Left lobe of liver (tissue), 1 donor: Measurements from ENCODE around the genes LBHD2 and CKB.

DNA sequence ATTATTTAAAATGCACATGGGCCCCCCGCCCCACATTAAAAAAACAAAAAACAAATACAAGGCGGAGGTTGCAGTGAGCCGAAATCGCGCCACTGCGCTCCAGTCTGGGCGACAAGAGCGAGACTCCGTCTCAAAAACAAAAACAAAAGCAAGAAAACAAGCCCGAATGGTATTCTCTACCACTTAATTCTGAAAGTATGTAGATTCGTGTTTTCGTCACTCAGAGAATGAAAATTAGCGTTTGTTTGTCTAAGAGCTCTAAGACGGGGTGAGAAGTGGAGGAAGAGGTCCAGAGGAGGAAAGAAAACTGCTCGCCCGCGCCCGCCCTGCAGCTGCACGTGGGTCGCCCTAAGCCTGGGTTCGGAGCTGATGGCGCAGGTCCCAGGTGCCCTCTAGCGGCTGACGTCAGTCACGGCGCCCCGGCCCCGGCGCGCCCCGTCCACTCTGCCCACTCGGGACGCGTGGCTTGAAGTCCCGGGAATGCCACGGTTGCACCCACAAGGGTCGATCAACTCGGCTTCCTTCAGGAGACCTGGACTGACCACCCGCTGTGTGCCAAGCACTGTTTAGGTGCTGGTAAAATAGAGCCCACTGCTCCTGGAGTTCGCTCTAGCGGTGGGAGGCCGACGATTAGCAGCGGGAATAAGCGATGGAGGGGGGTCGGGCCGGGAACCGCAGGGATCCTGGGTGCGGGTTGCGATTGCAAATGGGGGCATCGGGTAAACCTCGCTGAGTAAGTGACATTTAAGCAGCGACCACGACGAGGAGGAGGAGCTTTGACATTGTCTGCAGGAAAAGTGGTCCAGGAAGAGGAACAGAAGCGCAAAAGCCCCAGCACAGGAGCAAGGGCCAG is 5.3 kb upstream of the ZNF839 start:
- PRO-cap, result unidirectional peak, minus-strand start at position 309 of the sequence

DNA sequence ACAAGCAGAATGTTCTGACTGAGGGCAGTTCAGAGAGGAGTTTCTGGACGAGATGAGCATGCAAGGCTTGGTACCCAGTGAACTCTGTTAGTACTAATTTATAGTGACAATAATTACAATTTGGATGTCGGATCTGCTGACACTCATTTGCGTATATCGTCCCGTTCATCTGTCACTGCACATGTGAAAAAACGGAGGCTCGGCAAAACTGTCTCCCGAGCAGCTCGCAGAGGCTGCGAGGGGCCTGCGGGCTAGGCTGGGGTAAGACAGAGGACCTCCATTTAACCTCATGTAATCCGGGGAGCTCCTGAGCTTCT is 275 bp downstream of the CINP start:
- PRO-cap, result no peak

DNA sequence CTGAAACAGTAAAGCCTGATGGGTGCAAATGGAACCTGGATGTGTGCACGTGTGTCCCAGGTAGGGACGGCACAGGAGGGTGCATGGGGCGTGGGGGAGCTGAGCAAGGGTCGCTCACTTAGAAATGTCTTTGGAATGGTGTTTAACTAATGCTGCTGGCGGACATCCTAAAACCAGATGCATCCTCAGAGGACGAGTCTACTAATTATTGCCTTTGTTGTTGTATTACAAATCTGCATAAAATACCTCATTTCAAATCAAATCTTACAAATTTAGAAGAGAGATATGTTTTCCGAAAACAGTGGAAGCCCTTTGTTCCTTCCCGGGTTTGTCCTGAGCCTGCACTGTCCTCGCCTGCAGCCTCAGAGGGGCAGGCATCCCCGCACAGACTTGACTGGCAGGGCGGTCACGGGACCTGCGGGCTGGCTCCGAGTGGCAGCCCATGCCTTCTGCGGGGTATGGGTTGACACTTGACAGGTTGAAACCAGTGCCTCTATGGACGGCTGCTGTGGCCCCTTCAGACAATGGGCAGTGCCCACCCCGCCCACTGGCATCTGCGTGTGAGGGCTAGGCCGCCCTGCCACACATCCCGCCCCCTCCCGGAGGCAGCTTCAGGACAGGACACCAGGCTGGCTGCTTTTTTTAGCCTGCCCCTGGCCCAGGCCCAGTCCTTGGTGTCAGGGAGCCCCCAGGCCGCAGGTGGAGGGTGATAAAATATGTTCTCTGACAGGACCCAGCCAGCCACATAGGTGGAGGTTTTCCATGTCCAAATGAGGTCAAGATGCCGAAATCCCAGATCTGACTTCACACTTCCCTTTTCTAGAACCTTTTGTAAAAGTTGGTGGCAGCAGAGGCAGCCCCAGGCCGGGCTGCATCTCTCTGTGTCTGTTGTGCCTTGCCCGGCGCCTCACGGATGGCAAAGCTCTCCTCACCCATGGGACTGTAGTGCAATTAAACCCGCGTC is 10.2 kb downstream of the ANKRD9 start:
- PRO-cap, result no peak

DNA sequence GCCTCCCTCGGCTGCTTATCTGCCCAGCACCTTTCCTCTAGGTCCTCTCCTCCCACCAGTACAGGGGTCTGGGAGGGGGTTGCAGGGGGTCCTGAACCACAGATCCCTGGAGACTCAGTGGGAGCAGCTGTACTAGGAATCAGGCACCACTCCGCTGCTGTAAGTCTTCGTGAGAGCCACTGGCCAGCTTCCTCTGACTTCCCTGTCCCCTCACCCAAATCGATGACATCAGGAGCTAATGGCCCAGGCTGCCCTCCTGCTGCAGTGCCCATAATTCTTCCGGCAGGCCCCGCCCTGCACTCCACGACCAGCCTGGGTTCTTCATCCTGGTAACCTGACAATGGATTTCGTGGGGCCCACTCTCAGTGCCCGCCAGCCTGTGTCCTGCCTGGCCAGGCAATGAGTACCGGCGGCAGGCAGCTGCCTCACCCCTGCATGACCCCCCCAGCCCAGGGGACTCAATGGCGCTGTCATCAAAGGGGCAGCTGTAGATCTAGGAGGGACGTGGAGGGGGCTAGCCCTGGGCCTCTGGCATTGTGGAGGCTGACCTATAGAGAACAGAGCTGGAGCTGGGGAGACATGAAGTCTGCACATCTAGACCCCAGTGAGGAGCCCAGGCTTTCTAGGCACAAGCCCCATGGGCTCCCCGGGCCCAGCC is 4.9 kb downstream of the ANKRD9 start:
- PRO-cap, result no peak

DNA sequence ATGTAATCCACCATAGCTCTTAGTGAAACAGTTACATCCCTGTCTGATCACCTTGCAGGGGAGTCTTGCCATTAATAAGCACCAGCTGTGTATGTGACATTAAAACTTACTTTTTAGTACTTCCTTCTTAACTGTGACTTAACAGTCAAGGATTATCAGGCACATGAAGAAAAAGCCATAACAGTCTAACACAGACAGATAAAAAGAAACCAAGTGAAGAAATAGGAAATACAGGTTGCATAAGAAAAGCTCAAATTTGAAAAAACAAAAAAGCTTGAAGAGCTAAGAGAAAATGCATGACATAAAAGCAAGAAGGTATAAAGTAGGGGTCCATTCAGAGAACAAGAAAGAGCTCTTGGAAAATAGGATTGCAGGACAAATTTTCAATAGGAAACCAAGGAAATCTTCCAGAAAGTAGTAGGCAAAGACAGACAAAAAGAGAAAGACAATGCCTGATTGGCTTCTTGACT is 53.7 kb downstream of the RCOR1 start:
- PRO-cap, result no peak

- PRO-cap, result no peak
Observed at GRCh38 chr14:102782959-102783392, 5.7 kb downstream of the TRAF3 start.

- PRO-cap, result no peak
Observed at GRCh38 chr14:102798987-102799519, 21.8 kb downstream of the TRAF3 start.

DNA sequence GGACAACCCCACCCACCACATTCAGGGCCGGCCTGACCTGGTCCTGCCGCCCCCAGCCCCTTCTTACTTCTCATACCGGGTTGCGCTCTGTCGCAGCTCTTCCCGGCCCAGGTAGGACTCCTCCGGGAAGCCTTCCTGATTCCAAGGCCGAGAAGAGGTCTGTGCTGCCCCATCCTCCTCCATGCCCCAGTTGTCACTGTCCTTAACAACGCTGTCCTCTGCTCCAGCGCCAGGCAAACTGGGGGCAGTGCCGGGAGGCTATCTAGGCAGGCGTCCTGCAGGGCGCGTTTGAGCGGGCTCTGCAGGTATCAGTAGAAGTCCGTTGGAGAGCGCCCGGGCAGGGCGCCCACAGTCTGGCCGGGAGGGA is 714 bp downstream of the AMN start:
- PRO-cap, result no peak

- PRO-cap, result bidirectional peak, plus-strand start at chr14:103004504, minus-strand start at chr14:103004276
Observed at GRCh38 chr14:103004099-103004610, 53.2 kb downstream of the CDC42BPB start.

- PRO-cap, result no peak
Observed at GRCh38 chr14:103083942-103084551, at the start of gene LBHD2. LBHD2 (plus strand) TSS chr14:103084210.

DNA sequence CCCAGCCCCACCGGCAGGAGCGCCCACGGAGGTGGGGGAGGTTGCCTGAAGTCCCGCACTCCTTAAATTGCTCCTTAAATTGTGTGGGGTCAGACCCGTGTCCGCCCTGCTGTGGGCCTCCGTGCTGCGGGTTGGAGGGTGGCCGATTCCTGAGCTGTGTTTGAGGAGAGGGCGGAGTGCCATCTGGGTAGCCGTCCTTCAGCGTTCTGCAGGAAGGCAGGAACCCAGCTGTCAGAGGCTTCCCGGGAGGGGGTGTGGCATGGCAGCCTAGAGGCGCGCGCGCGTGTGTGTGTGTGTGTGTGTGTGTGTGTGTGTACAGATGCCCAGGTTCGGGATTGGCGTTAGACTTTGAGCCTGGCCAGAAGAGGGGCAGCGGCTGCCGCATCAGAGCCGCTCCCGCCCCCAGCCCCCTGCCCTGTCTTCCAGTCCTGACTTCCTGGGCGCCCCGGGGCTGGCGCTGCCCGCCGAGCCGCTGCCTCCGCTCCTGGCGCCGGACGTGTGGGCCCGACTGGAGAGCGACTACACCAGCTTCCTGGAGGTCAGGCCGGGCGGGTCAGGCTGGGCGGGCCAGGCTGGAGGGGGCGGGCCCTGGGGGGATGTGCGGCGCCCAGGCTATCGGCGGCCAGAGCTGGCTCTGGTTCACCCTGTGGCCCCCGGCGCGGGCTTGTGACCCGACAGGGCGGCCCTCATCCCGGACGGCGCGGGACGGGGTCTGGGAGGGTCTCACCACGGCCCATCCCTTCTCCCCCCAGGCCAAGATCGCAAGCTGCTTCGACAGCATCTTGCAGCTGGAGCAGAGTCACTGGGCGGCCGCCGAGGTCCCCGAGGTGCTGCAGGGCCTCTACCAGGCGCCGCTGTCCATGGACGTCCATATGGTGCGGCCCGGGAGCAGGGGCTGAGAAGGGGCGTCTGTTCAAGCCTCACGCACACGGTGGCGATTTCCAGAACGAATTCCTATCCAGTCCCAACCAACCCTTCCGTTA is 9.3 kb downstream of the EXOC3L4 start:
- PRO-cap, result bidirectional peak, plus-strand start at position 347 of the sequence, minus-strand start at position 208 of the sequence; bidirectional peak, plus-strand start at position 780 of the sequence, minus-strand start at position 498 of the sequence

DNA sequence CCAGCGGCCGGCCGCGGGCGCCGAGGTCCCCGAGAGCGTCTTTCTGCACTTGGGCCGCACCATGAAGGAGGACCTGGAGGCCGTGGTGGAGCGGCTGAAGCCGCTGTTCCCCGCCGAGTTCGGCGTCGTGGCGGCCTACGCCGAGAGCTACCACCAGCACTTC is 4.0 kb downstream of the TNFAIP2 start:
- PRO-cap, result no peak

DNA sequence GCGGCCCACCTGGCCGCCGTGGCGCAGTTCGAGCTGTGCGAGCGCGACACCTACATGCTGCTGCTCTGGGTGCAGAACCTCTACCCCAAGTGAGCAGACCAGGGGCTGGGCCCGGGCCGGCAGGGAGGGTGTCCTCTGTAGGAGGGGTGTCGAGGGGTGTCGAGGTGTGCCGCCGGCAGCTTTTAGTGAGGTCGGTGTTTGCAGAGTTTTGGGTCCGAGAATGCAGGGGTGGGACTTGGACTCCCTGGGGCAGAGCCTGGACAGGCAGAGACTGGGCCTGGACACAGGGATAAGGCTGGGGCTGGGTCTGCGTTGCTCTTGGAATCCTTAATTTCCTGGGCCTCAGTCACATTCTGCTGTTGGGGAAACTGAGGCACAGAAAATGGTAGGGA is 4.3 kb downstream of the TNFAIP2 start:
- PRO-cap, result no peak

DNA sequence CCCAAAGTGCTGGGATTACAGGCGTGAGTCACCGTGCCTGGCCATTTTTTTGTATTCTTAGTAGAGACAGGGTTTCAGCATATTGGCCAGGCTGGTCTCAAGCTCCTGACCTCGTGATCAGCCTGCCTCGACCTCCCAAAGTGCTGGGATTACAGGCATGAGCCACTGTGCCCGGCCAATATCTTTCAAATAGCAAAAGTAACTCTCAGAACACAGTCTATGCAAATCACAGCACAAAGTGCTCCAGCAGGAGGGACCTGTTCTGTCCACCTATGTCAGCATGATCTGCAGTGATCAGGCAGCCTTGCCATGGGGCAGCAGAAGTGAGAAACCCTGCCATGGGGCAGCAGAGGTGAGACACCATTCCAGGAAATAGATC is 78.6 kb upstream of the EIF5 start:
- PRO-cap, result no peak

- PRO-cap, result unidirectional peak, plus-strand start at chr14:103332655; bidirectional peak, plus-strand start at chr14:103332724, minus-strand start at chr14:103332709
Observed at GRCh38 chr14:103332505-103332874, 1.5 kb upstream of the EIF5 start.

- PRO-cap, result no peak
Observed at GRCh38 chr14:103484495-103484829, 38.2 kb downstream of the CKB start.

DNA sequence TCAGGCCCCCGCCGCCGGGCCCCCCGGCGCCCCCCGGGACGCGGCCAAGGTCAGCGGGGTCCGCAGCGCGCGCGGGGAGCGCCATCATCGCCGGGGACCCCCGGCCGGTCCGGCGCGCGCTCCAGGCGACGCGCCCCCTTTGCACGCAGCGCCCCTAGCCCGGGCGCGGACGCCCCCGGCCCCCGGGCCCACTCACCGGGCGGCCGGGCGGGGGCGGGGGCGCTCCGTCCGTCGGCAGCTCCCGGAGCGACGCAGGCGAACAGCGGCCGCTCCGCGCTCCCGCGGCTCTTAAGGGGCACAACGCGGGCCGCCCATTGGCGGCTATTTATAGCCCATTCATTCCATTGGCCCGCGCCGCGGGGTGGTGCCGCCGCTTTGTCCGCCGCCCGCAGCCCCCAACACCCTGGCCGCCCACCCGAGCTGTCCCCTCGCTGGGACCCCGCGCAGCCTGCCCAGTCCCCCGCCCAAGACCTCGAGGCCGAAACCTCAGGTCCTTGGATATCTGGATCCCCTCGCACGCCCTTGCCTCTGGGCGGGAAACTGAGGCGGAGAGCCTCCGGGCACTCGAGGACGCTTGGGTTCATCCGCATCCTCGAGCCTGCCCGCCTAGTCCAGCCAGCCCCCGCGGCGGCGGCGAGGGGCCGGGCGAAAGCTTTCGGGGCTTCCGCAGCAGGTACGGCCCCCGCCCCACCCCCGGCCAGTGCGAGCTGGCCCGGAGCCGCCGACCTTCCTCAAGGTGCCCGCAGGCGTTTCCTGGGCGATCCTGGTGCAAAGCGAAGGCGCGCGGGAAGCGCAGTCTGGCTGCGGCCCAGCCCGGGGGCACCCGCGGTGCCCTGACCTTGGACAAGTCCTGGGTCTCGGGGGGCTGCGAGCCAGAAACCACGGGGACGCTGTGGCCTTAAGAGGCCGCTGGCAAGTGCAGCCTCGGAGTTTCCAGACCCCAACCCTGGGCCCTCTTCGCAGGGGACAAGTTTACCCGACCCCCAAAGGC is at the start of gene CKB:
Gene CKB, minus strand, starts transcription at position 261 of the 991 bp plus-strand sequence.
- PRO-cap, result unidirectional peak, minus-strand start at position 261 of the sequence

- PRO-cap, result no peak
Observed at GRCh38 chr14:103559441-103560279, 2.8 kb downstream of the BAG5 start.

GRCh38 chr14:103594072-103594764 is 31.5 kb downstream of the COA8 start:
- PRO-cap, result no peak

DNA sequence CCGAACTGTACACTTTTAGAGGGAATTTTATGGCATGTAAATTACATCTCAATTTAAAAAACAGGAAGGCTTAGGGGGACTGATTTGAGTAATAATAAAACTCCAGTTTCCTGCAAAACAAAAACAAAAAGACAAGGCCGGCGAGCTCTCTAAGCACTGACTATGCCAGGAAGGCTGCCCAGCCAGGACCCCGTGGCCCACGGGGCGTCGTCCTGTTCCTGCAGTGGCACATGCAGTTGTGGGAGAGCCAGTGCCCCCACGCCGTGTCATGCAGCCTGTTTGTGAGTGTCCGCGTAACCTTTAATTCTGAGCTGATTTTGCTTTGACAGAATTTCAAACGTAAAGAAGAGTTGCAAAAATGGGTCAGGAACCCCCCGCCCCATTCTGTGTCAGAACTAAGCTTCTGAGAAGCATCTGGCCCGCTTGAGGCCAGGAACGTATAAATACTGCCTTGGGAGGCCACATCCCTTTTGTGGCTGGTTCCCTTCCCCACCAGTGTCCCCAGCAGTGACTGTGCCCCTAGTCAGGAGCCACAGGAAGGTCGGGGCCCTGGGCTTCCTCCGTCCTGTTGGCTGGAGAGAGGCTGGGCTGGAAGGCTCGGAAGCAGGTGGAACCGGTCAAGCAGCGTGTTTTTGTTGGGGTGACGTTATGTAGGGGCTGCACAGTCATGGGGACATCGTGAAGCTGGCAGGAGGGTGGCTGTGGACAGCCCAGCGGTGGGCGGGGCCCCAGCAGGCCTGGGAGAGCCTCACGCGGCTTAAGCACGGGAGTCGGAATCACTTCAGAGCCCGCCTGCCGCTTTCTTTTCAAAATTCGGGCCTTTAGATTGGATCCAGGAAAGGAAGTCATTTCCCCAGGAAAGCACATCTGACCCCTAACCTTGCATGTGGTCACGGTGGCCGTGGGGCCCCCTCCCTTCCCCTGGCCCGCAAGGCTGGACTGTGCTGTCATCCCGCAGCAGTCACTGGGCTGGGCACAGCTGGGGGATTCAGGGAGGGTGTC is 10.2 kb downstream of the XRCC3 start:
- PRO-cap, result no peak